Thoracic aorta endothelial cell (primary cell): ENCODE data around the genes FAM114A2, SAP30L and LARP1.

- CAGE, long polyA plus RNA, result no peak
Measured at GRCh38 chr5:151496047-151496426, 48.6 kb downstream of the SLC36A1 start.

GRCh38 chr5:151595073-151595723 is 4.1 kb upstream of the FAT2 start:
- CAGE, long polyA plus RNA, result no peak

DNA sequence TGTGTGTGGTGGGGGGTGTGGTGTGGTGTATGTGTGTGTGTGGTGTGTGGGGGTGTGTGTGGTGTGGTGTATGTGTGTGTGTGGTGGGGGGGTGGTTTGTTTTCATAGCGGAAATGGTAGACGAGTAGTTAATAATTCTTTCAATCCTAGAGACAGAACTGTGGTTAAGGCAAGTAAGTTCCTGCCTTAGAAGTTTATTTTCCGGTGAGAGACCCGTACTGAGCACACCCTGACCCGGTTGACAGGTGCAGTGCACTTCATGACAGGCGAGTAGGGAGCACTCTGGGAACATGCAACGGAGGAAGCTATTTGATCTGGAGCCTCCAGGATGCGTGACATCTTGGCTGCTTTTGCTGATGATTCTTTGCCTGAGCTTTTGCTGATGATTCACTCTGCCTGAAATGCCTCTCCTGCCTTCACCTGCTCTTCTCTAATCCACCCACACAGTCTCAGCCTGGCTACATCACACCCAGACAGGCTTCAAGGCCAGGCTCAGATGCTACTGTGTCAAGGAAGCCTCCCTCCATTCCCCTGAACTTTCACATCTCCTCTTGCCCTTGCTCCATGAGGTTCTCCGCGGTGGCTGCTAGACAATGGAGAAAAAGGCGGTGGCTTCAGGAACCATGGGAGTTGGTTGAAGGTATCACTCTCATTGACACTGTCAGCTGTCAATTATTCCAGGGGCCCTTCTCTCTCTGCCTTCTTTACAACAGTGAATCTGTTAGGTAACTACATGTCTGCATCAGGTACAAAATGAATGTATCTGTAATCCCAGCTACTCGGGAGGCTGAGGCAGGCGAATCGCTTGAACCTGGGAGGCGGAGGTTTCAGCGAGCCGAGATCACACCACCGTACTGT is 22.0 kb upstream of the FAT2 start:
- CAGE, long polyA plus RNA, result no peak

DNA sequence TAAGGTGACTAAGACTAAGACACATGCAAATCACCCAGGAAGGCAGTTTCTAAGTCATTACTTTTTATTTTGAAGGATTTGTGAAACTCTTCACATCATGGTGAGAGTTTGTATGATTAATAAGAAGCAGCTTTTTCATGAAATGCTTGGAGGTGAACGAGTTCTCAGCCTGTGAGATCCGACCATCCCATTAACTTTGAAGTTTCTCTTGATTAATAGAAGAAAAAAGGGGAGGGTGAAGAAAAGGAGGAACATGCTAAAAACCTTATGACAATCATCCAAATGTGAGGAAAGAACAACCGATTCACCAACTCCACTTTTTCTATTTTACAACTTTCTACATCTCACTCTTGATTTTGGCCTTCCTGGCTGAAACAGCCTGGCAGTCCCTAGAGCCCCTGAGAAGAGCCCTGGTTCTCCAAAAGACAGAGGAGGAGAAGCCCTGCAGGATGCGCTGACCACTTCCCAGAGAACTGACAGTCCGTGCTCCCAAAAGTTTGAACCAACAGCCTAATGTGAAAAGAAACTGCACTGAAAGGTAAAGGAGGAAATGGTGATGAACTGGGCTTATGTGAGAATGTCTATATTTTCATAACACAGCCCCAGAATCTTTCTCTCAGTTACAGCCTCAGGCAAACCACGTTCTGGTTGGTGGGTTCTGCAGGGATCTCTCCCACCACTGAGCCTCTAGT is 24.2 kb downstream of the SPARC start:
- CAGE, long polyA plus RNA, result no peak

- CAGE, long polyA plus RNA, result no peak
Measured at GRCh38 chr5:151685460-151686325, 1.0 kb downstream of the SPARC start.

DNA sequence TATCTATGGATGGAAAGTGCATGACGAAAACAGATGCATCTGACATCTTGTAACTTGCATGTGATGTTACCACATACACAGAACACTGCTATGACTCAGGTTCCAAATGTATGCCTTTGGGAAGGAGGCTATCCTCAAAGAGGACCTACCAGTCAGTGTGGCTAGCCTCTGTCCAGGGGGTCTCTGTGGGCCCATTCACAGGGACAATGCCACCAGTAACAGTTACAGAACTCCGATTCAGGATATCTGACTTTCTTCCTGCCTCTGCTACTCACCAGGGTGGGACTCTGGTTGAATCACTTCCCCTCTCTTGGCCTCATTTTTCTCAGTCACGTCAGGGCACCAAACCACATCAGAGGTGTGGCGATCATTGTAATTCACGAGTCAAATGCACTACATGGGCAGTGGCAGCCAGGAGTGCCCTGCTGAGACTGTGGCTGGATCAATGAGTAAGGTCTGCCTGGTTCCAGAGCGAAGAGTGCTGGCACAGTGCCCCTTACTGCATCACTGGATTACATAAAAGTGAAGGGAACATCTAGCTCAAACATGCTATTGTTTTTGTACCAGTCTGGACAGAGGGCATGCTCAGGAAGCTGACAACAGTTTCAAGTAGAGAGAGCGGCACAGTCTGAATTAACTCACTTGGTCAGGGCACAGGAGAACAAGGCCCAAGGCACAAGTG is 13.2 kb downstream of the ATOX1 start:
- CAGE, long polyA plus RNA, result no peak

DNA sequence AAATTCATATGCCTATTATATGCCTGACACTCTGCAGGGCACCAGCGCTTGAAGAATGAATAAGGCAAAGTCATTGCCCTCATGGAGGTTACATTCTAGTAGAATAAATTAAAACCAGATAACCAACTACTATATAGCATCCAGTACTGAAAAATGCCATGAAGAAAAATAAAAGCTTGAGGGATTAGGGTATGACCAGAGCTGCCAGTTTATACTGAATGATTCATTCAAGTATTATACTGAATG is 179.2 kb downstream of the FAM114A2 start:
- CAGE, long polyA plus RNA, result no peak

- CAGE, long polyA plus RNA, result no peak
Measured at GRCh38 chr5:154038172-154039479, at the start of gene FAM114A2. FAM114A2 (minus strand) TSS chr5:154038910.

DNA sequence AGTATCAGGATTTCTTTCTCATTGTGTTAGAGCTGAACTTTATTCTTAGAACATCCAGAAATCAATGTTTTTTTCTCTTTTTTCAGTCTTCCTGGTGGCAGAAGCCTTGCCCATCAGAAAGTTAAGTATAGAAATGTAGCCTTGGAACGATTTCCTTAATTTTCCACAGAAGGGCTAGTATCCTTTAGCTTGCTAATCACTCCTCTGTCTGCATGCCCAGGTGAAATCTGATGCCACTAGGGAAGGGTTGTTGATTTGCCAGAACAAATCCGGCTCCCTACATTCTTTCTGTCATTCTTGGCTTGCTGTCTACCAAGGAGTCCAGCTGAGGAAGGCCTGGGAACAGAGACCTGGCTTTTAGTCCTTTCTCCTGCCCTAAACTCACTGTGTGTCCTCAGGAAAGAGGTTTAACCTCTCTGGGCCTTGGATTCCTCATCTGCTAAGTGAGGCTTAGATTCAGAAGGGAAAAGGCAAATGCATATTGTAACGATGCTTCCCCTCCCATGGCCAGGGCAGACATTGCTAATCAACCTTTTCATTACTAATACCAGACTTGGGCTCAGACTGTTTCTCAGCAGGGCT is 3.8 kb downstream of the GALNT10 start:
- CAGE, long polyA plus RNA, result no peak

- CAGE, long polyA plus RNA, result no peak
Measured at GRCh38 chr5:154287084-154287531, 96.6 kb downstream of the GALNT10 start.

DNA sequence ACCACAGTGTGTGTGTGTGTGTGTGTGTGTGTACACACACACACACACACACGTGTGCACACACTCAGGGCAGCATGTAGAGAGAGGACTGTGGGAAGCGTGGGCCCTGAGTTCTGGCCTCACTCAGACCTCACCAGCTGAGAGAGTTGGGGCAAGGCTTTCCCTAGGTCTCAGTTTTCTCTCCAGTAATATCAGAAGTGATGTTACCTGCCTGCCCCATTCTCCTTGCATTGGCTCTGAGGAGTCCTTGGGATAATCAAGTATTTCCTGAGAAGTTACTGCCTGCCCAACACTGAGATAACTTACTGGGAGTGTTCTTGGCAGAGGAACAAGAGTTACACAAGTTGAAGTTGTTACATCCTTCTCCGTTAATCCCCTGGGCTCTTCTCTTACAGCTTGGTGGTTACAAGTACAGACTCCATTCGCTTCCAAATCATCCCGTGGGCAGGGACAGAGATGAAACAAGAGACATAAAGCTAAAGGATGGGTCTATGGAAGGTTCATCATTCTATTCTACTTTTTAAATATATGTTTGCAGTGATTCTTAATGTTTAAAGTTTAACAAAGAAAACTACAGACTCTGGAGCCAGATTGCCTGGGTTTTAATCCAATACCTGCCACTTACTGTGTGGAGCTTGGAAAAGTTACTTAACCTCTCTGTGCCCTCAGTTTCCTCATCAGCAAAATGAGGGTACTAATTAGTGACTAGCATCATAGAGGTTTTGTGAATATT is 74.1 kb upstream of the SAP30L start:
- CAGE, long polyA plus RNA, result no peak

DNA sequence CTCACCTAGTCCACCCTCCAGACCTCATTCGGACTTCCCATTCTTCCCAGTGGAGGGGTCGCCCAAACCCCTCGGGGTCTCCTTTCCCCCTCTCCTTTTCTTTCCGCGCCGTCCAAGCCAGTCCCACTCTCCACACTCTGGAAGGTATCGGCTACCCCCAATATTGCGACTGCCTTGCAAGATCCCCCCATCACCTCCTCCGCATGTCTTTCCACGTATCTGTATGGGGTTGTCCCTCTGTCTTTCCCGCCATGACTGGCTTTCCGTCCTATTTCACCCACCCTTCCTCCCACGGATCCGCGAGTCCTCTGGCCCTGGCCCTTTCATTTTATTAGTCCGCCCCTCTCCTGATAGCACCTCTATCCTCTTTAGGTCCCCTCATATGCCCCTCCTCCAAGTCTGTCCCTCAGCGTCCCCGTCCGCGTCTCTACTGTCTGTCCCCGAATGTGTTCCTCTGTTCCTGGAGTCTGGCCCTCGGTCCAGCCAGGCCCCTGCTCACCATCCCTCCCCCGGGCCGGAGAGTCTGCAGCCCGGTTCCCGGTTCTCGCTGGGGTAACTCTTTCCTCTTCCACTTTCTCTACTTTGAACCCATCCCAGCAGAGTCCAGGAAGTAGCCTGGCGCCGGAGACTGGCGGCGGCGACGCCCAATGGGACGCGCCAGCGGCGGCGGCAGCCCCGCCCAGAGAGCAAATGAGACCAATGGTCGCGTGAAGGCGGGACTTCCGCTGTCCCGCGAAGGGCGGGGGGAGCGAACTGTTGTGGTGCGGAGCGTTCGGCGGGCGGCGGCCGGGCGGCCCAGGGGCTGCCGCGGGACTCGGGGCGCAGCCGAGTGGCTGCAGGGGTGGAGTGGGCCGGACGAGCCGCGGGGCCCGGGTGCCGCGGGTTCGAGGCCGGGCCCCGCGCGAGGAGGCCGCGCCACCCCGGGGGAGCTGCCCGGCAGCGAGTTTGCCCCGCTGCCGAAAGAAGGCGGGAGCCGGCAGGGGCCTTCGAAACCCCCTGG is at the start of gene SAP30L:
SAP30L (plus strand) TSS at position 759 of the 1,000 bp plus-strand sequence.
- CAGE, long polyA plus RNA, result no peak

DNA sequence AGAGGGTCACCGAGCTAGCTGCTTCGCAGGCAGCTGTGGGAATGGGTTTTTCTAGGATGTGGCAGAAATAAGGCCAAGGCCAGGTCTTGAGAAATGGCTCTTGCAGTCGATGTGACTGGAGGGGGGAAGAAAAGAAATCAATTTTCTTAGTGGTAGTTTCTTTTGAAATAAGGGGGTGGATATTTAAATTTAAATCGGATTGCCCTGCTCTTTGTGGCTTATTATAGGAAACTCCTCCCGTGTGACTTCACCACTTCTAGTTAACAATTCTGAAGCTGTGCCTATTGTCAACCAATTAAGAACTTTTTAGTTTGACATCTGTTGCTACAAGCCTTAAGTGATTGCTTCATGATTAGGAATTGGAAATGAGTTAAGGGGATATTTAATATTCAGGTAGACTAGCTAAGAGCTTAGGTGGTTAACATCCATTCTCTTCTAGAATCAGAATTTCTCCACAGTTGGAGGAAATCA is 1.5 kb downstream of the SAP30L start:
- CAGE, long polyA plus RNA, result no peak

DNA sequence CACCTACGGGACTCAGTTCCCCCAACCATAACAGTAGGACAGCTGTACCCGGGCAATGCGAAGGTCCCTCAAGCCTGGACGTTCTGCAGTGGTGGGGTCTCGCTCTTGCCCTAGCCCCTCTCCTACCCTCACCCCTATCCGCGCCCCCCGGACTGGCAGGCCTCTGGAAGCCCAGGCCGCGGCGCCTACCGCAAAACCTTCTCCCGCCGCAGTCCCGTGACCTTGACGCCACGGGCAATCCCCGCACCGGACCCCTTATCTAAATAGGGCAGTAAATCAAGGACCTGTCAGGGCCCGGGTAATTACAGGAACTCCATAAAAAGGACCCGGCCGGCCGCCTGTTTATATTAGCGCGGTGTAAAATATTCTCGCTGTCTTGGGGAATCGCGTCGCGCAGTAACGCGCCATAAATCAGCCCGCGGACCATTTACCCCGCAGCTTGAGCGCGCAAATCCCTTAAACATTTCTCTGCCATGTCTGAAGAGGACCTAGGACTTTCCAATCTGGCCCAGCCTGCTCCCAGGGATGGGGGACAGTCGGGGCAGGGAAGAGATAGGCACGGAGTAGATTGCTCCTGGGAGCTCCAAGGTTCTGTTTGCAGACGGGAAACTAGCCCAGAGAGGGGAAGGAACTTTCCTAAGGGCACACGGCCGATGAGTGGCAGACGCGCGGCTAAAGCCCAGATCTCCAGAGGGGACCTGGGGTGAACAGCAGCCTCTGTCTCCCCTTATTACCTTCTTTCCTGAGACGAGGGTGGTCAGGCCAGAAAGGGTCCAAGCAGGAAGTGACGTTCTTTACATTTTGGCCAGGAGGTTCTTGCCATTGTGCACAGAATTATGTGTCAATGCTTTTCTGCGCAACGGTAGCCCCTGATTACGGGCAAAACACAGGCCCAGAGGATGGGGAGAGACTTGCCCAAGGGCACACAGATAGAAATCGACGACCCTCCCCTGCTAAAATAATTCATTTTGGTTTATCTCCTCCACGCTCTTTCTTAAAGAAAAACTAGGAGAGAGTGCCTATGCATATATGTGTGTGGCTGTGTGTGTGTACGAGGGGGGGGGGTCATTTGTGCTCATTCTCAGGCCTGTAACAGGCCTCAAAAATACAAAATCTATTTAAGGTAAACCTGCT is 4.8 kb upstream of the HAND1 start:
- CAGE, long polyA plus RNA, result no peak

GRCh38 chr5:154755273-154755990 is at the start of gene LARP1:
LARP1 (plus strand) TSS chr5:154755377.
- CAGE, long polyA plus RNA, result no peak

GRCh38 chr5:154792471-154792859 is 37.3 kb downstream of the LARP1 start:
- CAGE, long polyA plus RNA, result no peak

GRCh38 chr5:154799429-154799867 is 44.3 kb downstream of the LARP1 start:
- CAGE, long polyA plus RNA, result no peak

- CAGE, long polyA plus RNA, result no peak
Measured at GRCh38 chr5:154830369-154830808, 20.0 kb downstream of the FAXDC2 start.

GRCh38 chr5:154856904-154857315 is 1.5 kb upstream of the CNOT8 start:
- CAGE, long polyA plus RNA, result no peak

- CAGE, long polyA plus RNA, result no peak
Measured at GRCh38 chr5:154859420-154859766, 966 bp downstream of the CNOT8 start.